Pericardium (tissue), 1 donor: Measurements from ENCODE around the genes FGFR4 and PDLIM7.

DNA sequence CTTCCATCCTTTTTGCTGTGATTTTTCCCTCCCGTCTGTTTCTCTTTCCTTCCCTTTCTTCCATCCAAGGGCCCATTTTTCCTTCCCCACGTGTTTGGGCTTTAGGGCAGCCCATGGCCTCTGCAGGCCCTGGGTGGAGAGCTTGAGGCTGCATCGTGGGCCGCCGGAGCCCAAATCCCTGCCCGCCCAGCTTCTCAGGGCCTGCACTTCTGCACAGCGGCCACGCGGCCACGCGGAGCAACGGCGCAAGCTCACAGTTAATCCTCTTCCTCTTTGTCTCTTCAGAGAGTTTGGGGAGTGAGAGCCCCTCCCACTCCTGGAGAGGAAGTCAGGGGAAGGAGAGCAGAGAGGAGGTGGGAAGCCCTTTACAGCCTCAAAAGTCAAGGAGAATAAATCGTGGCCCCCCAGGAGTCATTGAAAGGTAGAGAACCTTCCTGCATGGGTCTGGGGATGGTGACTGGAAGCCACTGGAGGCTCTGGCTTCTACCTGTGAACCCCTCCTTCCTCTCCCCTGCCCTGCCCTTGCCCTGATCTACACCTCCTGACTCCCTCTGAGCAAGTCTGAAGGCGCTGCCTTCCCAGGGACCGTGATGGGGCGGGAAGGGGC lies 33.2 kb downstream of the HRH2 start:
- RRBS = no CpG with 5 or more reads among the region's 17 CpGs

- RRBS = 2% methylated on average over 5 of the region's 18 CpGs
Observed at GRCh38 chr5:176448078-176448277, 207 bp upstream of the FAF2 start.

- RRBS = no CpG with 5 or more reads among the region's 8 CpGs
Observed at GRCh38 chr5:176534544-176535272, 2.5 kb downstream of the RNF44 start.

DNA sequence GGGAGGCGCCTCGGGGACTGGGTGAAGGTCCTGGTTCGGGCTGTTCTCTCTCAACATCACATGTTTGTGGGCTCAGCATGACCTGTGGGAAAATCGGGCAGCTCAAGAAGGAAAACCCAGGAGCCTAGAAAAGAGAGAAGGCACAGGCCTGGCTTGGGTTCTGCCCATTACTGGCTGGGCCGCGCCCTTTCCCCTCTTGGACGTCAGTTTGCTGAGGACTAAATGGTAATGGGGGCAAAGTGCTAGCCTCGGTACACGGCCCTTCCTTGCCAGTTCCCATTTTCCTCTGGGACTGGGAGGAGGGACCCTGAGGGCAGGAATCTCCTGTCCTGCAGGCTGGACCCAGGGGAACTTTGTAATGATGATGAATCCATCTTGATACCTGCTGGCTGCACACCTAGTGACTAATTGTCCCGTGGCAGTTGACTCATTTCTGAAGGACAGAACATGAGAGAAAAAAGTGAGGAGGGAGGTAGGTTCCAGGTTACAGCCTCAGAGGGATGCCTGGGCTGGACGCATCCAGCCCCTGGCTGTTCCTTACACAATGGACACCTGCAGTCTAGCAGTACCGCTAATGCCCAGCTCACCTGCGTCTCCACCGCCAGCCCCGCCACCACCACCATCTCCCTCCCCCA lies 4.1 kb downstream of the CDHR2 start:
- RRBS = no CpG with 5 or more reads among the region's 15 CpGs

DNA sequence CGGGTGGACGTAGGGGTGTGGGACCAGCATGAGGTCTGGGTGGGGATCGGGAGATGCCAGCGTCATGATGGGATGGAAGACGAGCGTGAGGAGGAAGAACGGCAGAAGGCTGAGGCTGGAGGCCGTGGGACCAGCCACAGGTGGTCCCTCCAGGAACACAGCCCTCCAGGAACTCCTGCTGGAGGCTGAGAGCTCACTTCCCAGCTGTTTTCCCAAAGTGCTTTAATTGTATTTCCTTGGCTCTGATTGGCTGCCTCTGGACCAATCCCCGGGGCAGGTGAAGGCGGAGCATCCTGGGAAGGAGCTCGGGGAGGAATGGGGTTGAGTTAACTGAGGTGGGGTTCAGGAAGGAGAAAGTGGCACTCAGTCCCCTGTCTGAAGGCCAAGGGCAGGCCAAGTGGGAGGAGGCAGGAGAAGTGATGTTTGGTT lies 2.9 kb downstream of the TSPAN17 start:
- RRBS = no CpG with 5 or more reads among the region's 11 CpGs

DNA sequence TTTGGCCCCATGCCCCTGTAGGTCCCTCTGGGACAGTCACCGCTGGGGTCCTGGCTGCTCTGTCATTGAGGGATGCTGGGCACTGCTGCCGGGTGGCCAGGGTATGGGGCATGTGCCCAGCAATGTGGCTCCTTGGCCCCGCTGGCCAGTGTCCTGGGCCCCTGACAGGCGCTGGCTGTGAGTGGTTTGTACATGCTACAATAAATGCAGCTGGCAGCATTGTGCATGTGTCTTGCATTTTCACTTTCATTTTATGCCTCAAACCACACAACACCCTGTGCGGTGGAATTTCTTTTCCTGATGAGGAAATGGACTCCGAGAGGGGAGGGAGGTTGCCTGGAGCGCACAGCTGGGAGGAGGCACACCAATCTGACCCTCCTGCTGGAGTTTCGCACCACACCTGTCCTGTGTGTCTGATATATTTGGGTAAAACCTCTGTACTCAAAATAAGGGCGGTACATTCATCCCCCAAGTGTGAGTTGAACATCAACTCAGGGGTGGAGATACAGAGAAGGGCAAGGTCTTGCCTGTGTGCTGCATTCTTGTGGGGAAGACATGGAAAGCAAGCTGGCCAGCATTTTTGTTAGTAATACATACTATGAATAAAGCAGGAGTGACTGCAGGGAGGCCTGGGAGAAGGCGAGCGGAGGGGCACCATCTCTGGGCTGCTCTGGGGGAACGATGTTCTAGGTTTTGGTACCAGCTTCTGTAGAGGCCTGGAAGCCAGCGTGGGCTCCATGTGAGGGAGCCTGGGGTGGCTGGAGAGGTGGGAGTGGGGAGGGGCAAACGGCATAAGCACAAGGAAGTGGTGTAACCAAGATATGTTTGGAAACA lies 11.8 kb downstream of the TSPAN17 start:
- RRBS = no CpG with 5 or more reads among the region's 14 CpGs

GRCh38 chr5:176739180-176740097 lies 70.9 kb upstream of the UNC5A start:
- RRBS = no CpG with 5 or more reads among the region's 28 CpGs

- RRBS = 7% methylated on average over 20 of the region's 62 CpGs
Observed at GRCh38 chr5:176742664-176743972, 67.2 kb upstream of the UNC5A start.

DNA sequence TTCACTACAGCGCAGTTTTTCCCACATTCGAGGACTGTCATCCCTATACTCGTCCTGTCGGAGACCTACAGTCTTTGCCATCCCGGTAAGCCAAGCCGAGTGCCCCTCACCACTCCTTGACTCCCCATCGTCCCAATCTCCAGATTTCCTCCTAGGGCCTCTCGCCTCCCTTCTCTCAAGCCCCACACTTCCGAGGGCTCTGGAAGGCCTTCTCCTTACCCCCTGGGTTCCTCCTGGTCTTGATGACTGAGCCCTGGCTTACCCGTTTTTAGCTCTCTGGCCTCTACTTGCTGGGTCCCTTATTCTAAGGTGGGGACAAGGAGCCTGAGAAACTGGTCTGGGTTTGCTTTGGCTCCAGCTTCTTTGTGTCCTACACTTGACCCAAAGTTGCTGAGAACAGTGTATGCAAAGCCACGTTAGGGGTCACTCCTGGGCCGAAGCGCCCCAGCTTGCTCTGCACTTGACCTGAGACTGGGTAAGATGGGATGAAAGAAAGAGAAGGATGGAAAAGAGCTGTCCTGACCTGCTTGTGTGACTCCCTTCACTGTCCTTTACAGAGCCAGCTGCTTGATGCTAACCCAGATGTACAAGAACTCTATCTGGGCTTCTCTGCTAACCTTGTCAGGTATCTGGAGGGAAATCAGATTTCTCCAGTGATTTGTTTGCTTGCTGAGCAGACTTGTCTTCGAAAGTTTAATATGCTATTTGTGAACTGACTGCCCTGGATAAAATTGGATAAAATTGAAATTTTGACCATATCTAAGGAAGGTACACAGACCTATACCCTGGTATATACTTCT lies 854 bp downstream of the ZNF346 start:
- RRBS = no CpG with 5 or more reads among the region's 14 CpGs

- RRBS = 5% methylated on average over 48 of the region's 77 CpGs
Observed at GRCh38 chr5:177086768-177087680, at the start of gene FGFR4. Gene FGFR4 (plus strand): TSS chr5:177086915.

GRCh38 chr5:177134331-177135083 lies 934 bp downstream of the NSD1 start:
- RRBS = 1% methylated on average over 27 of the region's 45 CpGs

GRCh38 chr5:177302822-177303492 lies 562 bp downstream of the RAB24 start:
- RRBS = 4% methylated on average over 10 of the region's 49 CpGs

- RRBS = no CpG with 5 or more reads among the region's 51 CpGs
Observed at GRCh38 chr5:177370504-177371304, 13.0 kb downstream of the RGS14 start.

GRCh38 chr5:177425545-177426471 lies 668 bp upstream of the GRK6 start:
- RRBS = 2% methylated on average over 8 of the region's 53 CpGs

GRCh38 chr5:177432663-177433076 lies 6.2 kb downstream of the GRK6 start:
- RRBS = 78% methylated on average over 1 of the region's 11 CpGs

GRCh38 chr5:177440002-177441294 lies 6.2 kb upstream of the PRR7 start:
- RRBS = no CpG with 5 or more reads among the region's 36 CpGs

- RRBS = no CpG with 5 or more reads among the region's 23 CpGs
Observed at GRCh38 chr5:177483851-177484524, 10.6 kb upstream of the DBN1 start.

GRCh38 chr5:177497515-177498562 lies at the start of gene PDLIM7:
Gene PDLIM7 (minus strand): TSS chr5:177497604.
- RRBS = 3% methylated on average over 21 of the region's 90 CpGs

- RRBS = 50% methylated on average over 3 of the region's 17 CpGs
Observed at GRCh38 chr5:177609406-177610238, 9.7 kb downstream of the B4GALT7 start.